Type B pancreatic cell (in vitro differentiated cells): ENCODE measurements around the genes ASB2 and CCDC197.

- PRO-cap: no peak
Observed at GRCh38 chr14:92671121-92671931, 77.1 kb downstream of the LGMN start.

DNA sequence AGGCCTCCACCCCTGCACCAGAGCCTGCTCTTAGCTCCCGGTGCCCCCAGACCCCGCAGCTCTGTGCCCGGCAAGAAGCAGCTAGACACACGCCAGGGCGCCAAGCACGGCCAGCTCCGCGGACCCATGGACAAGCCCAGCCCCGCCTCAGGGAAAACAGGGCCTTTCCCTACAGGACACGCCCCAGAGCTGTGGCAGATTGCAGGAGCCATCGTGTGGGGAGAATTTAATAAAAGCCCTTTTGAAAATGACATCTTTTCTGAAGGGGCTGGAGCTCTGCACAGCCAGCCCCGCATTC lies 59.7 kb downstream of the LGMN start:
- PRO-cap: no peak

DNA sequence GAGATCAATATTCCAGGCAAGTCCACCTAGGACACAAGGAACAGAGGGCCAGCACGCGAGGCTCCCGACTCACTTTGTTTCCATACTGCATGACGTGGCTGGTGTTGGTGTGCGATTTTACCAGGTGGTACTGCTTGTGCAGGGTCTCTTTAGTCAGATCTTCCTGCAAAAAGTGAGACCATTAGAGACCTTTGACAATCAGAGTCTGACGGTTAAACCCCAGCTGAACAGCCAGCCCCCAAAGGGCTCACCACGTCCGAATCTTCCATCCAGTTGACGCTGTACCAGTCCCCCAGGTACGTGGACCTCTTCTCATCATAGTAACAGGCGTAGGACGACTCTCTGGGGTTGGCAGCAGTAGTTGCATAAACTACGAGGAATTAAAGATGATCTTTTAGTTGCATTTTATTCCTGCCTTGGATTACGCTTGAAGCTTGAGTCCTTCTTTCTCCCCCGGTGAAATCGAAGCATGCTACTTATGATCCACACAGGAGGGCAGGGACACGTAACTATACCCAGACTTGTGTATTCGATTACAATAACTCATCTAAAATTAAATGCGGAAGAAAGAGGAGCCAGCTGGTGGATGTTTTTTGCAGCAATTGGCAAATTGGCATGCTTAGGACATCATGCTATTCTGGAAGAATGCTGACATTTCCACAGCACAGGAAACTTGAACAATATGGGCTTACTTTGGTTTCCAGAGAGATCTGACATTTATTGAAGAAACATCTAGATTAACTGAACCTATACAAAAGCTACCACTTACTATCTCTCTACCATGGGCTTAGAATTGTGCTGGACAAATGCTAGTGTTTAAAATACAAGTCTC lies 36.6 kb downstream of the LGMN start:
- PRO-cap: no peak

- PRO-cap: no peak
Observed at GRCh38 chr14:92878171-92878562, 44.8 kb upstream of the CHGA start.

DNA sequence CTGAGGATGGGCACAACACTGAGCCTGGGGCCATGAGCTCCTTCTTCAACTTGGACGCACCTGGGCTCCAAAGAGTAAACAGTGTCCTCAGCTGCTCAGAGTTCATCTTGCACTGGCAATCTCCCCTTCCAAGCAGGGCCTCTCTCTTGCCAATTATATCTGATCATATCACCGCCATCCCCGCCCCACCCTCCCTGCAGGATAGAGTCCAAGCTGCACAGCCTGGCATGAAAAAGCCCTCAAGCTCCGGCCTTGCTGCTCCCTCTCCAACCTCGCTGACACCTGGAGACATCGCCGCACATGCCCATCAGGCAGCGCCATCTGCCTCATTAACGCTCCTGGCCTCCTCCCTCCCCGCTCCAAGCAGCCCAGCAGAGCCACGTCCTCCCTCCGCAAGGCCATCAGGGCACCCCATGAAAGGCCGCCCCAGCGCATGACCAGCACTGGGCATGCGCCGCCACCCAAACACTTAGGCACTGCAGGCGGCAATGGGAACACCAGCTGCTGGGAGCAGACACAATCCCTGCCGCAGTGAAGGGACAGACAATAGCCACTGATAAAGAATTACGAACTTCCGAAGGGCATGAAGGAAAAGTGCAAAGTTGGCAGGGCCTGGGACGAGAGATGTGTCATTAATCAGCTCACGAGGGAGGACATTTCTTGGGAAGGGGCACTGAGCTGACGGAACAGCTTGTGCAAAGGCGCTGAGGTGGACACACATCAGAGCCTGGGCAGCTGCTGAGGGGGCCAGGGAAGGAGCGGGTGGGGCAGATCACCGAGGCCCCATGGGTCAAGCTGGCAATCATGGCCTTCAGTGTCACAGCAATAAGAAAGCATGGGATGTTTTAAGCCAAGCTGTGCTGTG lies 89.0 kb downstream of the CHGA start:
- PRO-cap: no peak

DNA sequence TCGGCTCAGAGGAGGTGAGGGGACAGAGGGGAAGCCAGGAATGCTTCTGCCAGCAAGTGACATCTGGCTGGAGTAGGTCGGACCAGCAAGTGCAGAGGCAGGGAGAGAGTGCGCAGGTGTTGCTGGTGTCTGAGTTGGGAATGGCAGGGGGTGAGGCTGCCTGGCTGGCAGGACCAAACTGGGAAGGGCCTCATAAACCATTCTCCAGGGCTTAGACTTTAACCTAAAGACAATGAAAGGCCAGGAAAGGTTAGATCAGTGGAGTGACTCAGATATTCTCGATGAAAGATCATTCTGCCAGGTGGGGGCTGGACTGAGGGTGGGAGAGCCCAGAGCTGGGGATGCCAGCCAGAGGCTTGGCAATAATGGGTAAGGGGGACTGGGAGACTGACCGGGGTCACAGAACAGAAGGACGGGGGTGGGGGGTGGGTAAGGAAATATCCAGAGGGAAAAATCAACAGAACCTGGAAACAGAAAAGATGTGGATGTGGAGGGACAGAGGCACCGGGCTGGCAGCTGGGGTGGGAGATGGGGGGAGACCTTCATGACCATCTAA lies 66.3 kb downstream of the ITPK1 start:
- PRO-cap: unidirectional peak, minus-strand start at position 142 of the sequence

DNA sequence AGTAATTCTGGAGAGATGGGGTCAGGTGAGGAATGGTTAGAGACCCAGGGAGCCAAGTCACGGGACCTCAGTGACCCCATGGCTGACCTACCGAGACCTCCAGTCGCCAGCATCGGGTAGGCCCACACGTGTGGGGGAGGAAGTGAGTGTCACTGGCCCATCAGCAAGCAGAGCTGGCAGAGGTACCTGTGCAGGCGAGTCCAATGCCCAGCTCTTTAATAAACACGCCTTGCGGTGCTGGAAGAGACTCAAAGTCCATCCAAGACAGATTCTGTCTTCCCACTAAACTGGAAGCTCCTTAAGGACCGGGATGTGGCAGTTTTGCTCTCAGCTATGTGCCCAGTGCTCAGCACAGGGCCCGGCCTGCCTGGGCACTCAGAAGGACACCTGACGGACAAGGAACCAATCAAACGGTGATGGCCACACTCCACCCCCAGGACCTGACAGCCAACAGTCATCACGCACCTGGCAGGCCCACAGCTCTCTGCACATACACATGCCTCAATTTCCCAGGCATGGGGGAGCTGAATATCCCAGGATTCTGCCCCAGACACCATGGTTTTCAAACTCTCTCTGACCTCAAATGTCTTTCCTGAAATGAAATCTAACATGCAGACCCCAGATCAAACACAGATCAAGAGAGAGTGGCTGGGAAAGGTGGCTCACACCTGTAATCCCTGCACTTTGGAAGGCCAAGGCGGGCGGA lies 64.9 kb downstream of the ITPK1 start:
- PRO-cap: no peak

DNA sequence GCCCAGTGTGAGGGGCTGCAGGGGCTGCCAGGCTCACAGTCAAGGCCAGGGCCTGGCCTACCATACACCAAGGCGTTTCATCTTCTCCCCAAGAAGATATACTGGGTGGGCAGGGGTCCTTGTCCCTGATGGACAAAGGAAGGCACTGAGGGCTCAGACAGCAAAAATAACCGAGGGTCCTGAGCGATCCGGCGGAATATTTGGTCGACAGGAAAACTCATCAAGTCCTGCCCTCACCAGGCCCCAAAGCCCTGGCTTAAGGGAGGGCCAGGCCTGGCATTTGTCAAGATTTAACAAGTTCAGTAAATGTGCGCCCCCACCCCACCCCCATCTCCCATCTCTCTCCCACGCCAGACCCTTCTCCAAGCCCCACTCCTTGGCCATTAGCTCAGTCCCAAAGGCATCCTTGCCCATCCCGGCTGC lies 53.0 kb downstream of the ITPK1 start:
- PRO-cap: no peak

DNA sequence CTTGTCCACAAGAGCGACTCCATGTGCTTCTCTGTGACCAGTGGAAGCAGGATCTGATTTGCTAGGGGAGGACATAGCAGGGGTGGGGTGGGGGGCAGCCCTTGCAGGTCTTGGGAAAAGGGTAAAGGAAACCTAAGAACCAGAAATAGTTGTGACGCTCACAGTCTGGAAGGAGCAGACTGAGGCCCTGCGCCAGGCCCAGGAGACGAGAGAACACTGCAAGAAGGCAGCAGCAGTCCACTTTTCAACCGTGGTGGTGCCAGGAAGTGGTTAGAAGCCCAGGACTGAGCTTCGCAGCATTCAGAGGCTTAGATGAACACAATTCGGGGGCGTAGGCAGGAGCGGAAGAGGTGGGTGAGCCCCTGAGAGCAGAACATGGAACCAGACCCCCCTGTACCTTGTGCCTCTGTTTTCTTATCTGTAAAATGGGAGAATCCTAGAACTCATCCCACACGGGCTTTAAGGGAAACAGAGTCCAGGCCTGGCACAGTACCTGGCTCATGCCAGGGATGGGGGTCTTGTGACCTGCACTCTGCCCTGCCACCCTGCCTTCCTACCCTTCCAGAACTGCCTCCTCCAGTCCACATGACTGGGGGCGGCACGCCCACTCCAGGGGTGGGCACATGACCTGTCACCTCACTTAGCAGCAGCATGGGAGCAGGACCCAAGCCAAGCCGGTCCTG lies 33.5 kb downstream of the ITPK1 start:
- PRO-cap: no peak

DNA sequence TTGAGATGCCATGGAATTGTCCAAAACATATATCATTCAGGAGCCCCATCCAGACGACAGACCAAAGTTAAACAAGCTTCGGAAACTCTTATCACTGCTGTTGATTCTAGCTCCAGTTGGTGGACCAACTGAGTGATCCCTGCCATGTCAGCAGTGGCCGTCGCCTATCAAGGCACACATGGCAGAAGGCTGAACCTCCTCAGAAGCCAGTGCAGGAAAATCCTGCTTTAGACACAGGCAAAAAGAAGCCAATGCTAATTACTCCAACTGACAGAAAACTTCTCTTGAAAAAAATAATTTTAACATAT lies 22.5 kb upstream of the ITPK1 start:
- PRO-cap: no peak

DNA sequence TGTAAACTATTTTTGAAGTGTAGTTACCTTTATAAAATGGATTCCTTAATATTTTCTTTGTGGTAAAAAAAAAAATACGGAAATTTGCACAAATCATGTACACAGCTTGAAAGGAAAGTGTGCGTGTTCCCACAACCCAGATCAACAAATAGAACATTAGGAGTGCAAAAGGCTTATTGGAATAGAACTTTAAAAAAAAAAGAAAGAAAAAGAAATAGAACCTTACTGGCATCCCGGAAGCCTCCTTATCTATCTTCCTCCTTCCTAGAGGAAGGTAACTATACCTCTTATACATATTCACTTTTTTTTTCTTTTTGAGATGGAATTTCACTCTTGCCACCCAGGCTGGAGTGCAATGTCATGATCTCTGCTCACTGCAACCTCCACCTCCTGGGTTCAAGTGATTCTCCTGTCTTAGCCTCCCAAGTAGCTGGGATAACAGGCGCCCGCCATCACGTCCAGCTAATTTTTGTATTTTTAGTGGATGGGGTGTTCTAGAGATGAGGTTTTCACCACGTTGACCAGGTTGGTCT lies 1.5 kb downstream of the UBR7 start:
- PRO-cap: no peak

DNA sequence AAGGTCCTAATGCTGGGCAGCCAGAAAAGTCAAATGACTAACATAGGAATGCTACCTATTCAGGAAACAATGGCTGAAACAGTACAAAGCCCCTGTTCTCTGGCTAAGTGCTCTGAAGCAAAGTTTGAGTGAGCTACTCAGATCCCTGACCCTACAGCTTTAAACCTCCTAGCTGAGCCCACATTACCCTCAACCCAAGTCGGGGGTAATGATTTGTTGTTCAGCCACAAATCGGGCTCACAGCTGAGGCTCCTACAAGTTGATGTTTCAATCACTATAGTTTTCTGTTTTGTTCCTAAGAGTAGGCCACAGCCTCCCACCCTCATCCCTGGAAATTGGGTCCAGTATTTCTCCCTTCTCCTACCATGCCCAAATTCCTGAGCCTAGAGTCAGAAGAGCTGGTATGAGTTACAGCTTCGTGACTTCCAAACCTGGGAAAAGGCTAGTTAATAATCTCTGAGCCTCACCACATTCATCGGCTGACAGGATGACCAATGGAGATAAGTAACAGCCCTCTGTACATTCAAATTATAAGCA lies 46.5 kb downstream of the BTBD7 start:
- PRO-cap: no peak

GRCh38 chr14:93431056-93431340 lies 259 bp downstream of the UNC79 start:
- PRO-cap: no peak

- PRO-cap: no peak
Observed at GRCh38 chr14:93480855-93481416, 50.2 kb downstream of the UNC79 start.

GRCh38 chr14:93941364-93942209 lies 14.4 kb downstream of the FAM181A start:
- PRO-cap: no peak

DNA sequence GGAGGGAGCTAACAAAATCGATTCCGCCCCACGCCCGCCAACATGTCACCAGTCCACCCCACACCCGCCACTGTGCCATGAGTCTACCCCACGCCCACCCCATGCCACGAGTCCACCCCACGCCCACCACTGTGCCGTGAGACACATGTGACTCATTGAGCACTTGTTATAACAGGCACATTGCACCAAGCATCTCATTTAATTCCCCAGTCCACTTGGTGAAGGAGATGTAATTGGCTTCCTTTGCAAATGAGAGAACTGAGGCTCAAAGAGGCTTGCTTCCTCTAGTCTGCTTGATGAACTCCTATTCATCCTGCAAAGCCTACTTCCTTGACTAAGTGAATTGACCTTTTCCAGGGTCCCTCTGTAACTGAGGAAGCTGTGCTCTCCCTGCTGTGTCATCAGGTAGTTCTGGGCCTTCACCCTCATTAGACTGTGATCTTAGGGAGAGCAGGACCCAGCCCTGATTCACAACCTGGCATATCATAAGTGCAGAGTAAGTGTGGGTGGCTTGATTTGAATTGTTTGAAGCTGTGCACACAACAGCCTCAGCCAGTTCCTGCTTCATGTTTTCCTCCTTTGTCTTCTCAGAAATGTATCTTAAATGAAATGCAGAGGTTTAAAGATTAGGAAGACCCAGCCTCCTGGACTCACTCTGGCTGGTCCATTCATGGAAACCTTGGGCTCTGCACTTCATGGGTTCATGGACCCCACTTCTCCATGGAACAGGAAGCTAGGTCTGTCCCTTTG lies 16.3 kb downstream of the ASB2 start:
- PRO-cap: no peak

DNA sequence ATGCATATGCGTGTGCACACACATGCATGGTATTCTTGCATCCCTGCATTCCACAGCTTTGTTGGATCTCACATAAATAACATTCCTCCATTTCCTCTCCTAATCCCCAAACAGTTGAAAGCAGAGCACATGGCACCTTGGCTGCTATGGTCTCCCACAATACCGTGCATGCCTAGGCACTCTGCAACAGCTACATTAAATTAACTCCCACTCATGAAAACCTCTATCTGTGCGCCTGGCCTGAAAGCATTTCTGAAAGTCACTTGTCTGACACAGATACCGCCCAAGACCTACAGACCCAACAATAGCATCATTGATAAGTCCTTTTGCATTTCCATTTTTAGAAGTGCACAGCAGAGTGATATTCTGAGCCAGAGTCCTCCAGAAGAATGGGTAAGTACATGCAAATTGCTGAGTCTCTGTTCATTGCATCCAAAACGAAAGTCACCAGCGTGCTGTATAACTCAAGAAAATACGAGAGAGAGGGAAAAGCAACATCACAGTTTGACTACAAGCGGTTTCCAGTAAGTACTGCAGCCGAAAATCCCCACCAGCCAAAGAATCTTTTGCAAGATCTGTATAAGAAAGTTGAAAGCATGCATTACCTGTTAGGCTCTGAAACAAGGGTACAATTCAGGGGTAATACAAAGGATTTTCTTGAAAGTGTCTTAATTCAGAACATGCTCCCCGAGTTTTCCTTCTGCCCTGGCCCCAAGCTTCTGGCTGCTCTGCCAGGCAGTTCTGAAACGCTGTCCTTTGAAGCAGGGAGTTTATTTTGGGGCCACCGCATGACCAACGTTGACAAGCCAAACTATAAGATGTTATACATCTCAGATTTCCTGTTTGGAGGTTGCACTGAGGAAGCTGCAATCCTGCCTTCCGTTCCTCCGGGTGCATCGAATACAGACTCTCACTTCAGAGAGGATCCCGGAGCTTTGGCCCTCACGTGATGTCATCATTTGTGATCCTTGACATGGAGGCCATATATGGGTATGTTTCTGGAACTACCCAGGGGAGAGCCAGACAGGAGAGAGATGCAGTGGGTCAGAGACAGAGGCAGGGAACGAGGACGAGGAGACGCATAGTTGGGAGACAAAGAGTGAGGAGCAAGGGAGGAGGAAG lies at the start of gene ASB2:
Gene ASB2, minus strand, starts transcription at position 742 of the 1,122 bp plus-strand sequence.
- PRO-cap: no peak

DNA sequence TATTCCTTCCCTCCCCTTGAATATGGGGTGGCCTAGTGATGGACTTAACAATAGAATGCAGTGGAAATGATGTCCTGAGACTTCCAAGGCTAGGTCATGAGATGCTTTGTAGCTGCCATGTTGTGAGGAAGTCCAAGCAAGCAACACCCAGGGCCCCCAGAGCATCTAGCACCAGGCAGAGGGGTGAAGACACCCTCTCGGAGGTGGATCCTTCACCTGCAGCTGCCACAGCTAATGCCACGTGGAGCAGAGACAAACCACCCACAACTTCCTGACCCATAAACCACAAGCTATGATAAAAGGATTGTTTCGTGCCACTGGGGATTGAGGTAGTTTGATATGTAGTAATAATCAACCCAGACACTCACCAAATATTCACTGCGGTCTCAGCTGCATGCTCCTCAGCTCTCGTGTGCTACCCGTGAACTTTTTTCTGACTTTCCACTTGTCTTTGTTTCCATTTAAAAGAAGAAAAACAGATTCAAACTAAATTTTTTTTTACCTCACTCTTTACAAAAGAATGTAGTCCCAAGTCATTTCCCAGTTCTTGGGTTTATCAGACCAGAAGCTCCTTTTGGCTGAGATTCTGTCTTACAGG lies 1.9 kb upstream of the ASB2 start:
- PRO-cap: no peak

GRCh38 chr14:93980698-93981687 lies 4.6 kb upstream of the ASB2 start:
- PRO-cap: no peak

GRCh38 chr14:93996953-93997605 lies at the start of gene CCDC197:
CCDC197 (plus strand) TSS chr14:93997301.
- PRO-cap: no peak